SK-MEL-5 (cell line): ENCODE measurements around the genes CRYBG3, OR5K4, FILIP1L and TBC1D23.

GRCh38 chr3:97821729-97822930, at the start of gene CRYBG3:
Gene CRYBG3 (plus strand): TSS chr3:97822011.
RAMPAGE:
- cytosol, long total RNA, result start-site peak on the plus strand at chr3:97822005-97822079, 352 and 102 reads in 2 replicates
- long total RNA, result start-site peak on the plus strand at chr3:97822033-97822074, 94 and 107 reads in 2 replicates
- nucleus, long total RNA, result start-site peak on the plus strand at chr3:97821980-97822068, 414 and 226 reads in 2 replicates

DNA sequence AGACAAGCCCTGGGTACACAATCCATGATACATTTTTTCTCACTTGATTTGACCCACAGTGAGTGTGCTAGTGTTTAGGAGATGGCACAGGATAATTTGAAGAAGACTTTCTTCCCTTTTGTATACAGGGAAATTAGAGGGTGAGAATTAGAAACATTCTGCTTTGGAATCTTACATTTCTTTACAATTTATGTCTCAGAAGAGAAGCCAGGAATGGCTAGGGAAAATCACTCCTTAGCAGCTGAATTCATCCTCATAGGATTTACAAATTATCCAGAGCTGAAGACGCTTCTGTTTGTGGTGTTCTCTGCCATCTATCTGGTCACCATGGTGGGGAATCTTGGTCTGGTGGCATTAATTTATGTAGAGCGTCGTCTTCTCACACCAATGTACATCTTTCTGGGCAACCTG, at the start of gene OR5K4:
Gene OR5K4, plus strand, starts transcription at position 214 of the 411 bp plus-strand sequence.
RAMPAGE:
- cytosol, long total RNA, result no peak
- long total RNA, result no peak
- nucleus, long total RNA, result no peak

RAMPAGE:
- cytosol, long total RNA, result no peak
- long total RNA, result no peak
- nucleus, long total RNA, result no peak
These were observed 21.4 kb downstream of the GPR15 start for GRCh38 chr3:98553100-98553660.

GRCh38 chr3:98555658-98556937, 24.3 kb downstream of the GPR15 start:
RAMPAGE:
- cytosol, long total RNA, result no peak
- long total RNA, result no peak
- nucleus, long total RNA, result no peak

RAMPAGE:
- cytosol, long total RNA, result no peak
- long total RNA, result no peak
- nucleus, long total RNA, result no peak
These were observed 1.0 kb downstream of the ST3GAL6 start for GRCh38 chr3:98764149-98764537.

RAMPAGE:
- cytosol, long total RNA, result no peak
- long total RNA, result no peak
- nucleus, long total RNA, result no peak
These were observed 43.7 kb downstream of the ST3GAL6 start for GRCh38 chr3:98806601-98807532.

DNA sequence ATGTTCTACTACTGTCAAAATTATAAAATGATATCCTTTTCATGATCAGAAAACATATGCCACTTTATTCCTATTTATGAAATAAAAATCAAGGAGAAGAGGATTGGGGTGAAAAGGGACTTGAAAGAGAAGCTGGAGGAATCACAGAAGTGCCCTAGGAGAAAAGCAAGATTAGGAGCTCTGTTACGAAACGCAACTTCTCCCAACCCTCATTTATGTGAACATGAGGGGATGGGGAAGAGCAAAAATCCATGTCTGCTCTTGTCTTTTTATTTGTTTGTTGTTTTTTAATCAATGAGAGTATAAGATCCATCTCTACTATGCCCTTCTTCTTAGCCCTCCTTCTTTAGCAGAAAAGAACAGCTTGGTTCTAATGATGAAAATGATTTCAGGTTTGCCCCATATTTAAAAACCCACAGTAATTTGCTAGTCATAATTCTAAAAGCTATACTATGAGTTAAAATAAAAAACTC, 2.7 kb downstream of the COL8A1 start:
RAMPAGE:
- cytosol, long total RNA, result no peak
- long total RNA, result no peak
- nucleus, long total RNA, result no peak

DNA sequence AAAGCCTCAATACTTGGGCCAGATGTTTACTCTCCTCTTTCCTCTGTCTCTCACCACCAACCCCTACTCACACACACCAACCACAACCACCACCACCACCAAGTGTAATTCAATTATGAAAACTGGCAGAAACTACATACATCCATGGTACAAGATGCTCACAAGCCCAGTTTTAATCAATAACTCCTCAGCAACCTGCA, 53.6 kb downstream of the COL8A1 start:
RAMPAGE:
- cytosol, long total RNA, result no peak
- long total RNA, result no peak
- nucleus, long total RNA, result no peak

DNA sequence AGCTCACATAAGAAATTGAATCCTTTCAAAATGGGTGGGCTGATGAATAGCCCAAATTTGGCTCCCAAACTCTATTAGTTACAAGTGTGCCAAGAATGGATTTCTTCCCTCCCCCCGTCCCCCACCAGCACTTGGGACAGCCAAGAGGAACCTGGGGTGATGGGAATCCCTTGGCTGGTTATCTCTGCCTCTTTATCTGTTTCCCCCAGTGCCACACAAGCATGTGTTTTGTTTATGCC, 28.3 kb downstream of the CMSS1 start:
RAMPAGE:
- cytosol, long total RNA, result no peak
- long total RNA, result no peak
- nucleus, long total RNA, result no peak

DNA sequence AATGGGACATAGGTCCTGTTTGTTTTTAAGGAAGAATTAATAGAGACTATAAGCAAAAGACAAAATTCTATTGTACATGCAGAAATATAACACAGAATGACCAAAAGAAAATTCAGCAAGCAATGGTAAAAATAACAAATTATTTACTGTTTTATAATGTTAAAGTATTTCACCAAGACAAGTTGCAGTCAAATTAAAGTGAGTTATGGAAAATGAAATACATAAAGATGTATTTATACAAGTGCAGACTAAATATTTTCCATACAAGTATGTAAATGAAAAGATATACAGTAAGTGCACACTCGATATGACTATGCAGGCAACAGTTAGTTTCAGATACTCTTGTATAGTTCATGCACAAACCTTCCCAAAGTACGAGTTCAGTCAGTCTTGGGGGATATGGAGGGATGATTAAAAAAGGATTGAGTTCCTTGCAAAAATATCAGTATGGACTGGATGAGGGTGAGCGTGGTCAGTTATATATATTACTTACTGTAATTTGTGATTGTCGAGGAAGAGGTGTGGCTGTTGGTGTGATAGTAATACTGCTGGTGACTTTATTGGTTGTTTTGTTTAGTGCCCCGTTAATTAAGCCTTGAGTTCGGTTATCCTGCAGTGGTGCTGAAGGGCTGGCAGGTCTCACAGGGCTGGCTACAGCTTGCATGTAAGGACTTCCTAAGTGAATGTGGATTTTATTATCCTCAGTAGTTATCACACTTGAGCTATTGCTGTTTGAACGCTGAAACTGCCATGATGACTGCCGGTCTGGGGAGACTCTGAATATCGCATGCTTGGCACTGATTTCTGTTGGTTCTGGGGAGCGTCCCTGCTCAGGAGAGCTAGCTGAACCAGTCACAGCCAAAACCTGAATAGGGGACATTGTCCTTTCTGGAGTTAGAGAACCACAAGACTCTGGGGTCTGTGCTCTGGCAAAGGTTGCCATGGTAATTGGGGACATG, 30.4 kb downstream of the CMSS1 start:
RAMPAGE:
- cytosol, long total RNA, result no peak
- long total RNA, result no peak
- nucleus, long total RNA, result no peak

GRCh38 chr3:99935424-99935968, 117.8 kb downstream of the CMSS1 start:
RAMPAGE:
- cytosol, long total RNA, result no peak
- long total RNA, result no peak
- nucleus, long total RNA, result no peak

GRCh38 chr3:100114222-100115206, at the start of gene FILIP1L:
Gene FILIP1L (minus strand): TSS chr3:100114501.
RAMPAGE:
- cytosol, long total RNA, result no peak
- long total RNA, result no peak
- nucleus, long total RNA, result no peak

DNA sequence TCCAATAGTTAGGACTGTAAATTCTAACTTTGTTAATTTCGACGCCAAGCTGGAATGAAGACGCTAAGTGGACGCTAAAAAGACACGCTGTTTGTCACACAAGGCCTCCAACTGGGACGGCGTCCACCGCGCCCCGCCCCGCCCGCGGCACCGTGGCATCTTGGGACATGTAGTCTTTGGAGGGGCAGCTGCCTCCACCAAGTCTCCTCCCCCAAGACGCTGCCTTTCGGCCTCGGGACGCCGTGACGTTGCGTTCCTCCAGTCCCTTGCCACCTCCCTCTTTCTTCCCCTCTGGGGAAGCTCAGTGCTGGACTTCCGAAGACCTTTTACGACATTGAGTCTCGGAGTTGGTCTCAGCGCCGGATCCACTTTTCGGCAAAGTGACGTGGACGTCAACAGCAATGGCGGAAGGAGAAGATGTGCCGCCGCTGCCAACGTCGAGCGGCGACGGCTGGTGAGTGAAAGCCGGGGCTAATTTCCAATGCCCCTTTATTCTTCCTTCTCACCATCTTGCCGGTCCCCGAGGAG, at the start of gene TBC1D23:
Gene TBC1D23, plus strand, starts transcription at position 375 of the 528 bp plus-strand sequence.
RAMPAGE:
- cytosol, long total RNA, result start-site peak on the plus strand centred at position 393 of the sequence, 11 bp wide, 115 and 81 reads in 2 replicates
- long total RNA, result start-site peak on the plus strand centred at position 386 of the sequence, 26 bp wide, 300 and 48 reads in 2 replicates
- nucleus, long total RNA, result start-site peak on the plus strand centred at position 386 of the sequence, 26 bp wide, 487 and 149 reads in 2 replicates

DNA sequence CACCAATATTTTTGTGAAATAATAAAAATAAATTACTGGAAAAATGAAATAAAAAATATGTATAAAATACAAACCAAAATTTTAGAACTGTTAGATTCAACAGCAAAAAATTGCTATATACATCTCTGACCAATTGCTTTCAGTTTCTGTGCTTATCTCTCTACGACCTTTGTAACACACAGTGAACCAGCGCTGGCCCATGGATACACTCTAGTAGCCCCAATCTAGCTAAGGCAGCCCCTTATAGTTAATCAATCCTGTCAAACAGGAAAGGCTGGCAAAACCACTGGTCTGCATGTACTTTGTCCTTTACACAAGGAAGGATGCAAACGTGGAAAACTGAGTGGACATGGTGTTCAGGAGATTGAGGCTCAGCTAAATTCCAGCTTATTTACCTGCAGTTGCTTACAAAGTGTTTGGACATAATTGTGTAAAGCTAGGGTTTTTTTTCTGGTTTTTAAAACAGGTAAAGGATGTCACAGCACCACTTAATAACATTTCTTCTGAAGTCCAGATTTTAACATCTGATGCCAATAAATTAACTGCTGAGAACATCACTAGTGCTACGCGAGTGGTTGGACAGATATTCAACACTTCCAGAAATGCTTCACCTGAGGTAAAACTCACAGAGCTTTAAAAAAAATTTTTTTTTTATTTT, 25.9 kb downstream of the ADGRG7 start:
RAMPAGE:
- cytosol, long total RNA, result no peak
- long total RNA, result no peak
- nucleus, long total RNA, result no peak

DNA sequence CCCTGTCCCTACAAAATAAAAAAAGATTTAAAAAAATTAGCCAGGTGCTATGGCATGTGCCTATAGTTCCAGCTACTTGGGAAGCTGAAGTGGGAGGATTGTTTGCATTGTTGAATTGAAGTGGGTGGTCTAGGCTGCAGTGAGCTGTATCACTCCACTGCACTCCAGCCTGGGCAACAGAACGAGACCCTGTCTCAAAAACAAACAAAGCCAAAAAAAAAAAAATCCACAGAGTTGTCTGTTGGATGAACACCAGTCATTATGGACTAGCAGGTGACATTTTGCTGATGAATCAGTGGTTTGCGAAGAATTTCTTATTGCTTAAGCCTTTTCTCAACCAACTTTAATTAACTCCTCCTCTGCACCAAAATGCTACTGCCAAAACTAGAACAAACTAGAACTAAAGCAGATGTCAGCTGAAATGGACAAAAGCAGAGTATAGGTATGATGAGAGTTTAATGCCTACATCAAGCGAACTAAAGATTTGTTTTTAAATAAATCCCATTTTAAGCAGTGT, 28.6 kb downstream of the TFG start:
RAMPAGE:
- cytosol, long total RNA, result no peak
- long total RNA, result no peak
- nucleus, long total RNA, result no peak

DNA sequence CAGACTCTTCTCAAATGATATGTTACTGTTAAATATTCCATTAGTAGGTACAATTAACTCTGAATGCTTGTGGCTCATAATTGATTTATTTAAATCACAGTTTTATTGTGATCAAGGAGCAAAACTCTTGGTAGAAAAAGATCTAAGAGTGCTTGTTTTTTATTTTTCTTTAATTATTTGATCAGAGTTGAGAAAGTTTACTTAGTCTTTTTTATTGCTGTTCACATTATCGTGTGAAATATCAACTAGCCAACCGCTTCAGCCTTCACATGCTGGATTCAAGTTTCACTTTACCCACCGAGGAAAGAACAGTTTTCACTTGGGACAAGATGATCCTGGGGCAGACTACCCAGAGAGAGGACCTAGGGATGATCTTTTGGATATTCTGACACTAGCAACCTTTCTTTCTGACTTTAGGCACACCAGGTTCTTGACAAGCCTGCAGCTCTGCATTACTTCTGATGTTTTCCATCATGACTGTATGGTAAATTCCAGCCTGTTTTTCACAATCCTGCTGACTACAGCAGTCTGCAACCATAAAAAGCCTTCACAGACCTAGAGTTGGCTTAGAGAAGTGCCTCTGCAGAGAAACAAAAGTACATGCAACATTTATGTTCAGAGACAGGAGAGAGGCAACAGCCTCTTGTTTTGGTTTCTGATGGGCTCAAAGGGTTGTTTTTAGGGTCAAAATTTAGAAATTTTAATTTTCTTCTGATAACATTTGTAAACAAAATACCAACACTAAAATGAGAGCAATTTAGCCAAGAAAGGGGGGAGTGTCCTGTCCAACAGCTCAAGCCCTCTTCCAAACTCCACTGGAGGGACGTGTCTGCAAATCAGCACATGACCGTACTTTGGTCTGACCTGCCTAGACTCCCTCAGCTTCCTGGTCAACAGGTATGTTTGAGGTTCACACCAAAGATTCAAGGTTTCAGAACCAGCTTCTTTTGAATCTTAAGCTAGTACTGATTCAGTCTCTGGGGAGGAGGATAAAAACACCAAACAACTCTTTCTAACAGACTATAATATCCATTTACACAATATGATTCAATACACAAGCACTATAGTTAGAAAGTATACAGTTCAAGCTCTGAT, 904 bp downstream of the ABI3BP start:
RAMPAGE:
- cytosol, long total RNA, result no peak
- long total RNA, result no peak
- nucleus, long total RNA, result no peak

DNA sequence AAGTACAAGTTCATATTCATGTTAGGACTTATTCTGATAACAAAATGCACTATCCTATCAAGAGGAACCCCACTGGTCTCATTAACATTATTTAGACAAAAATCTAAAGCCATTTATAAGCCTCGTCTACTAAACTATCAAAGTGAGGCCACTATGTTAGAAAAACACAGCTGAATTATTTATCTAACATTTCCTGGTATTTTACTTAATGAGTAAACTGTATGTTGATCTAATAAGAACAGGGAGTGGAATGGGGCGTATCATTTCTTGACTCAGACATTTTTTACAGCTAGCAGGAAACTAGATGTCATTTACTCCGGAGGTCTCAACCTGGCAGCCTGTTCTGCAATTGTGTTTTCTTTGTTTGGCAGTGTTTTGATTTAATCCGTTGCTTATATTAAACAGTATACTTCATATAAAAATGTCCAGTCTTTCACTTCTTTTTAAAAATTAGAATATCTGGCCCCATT, 79.0 kb upstream of the ABI3BP start:
RAMPAGE:
- cytosol, long total RNA, result no peak
- long total RNA, result no peak
- nucleus, long total RNA, result no peak

DNA sequence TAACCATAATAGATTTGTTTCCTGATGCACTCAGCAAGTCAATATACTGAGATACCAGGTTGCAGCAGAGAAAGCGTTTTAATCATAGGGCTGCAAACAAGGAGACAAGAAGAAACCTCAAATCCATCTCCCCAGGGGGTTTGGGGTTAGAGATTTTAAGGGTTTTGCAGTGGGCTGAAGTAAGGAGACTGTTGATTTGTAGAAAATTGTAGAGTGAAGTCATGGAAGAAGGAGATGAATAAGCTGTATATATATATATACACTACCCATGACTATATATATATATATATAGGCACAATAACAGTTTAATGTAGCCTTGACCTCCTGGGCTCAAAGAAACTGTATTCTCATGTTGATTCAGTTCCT, 12.7 kb upstream of the TRMT10C start:
RAMPAGE:
- cytosol, long total RNA, result no peak
- long total RNA, result no peak
- nucleus, long total RNA, result no peak

GRCh38 chr3:101569060-101569807, 4.7 kb upstream of the PCNP start:
RAMPAGE:
- cytosol, long total RNA, result no peak
- long total RNA, result no peak
- nucleus, long total RNA, result no peak

DNA sequence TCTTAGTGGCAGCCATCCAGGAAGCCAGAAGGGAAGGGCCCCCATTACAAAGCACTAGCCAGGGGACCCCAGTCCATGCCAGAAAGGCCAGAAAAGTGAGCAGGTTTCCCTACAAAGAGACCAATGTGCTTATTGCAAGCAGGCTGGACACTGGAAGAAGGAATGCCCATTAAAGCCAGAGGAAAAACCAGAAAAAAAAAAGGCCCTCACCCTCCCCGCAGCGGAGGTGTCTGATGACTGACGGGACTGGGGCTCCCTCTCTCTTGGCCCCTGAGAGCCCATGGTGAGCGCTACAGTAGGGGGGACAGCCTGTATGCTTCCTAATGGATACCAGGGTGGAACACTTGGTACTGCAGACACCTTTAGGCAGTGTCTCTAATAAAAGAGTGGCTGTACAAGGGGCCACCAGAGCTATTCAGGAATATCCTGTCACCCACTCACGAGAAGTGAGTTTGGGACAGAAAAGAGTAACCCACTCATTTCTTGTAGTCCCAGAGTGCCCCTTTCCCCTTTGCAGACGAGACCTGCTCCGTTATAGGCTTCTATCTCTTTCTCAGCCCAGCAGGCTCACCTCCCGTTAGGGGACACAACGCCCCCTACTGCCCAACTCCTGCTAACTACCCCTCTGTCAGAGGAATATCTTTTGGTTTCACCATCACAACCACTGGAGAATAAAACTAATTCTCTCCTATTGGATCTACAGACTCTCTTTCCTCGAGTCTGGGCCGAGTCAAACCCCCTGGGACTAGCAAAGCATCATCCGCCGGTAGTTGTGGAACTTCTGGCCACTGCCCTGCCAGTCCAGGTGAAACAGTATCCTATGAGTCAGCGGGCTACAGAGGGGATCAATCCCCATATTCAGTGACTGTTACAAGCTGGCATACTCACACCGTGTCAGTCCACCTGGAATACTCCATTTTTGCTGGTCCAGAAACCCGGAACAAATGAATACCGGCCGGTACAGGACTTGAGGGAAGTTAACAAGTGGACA, 40.8 kb downstream of the ZBTB11 start:
RAMPAGE:
- cytosol, long total RNA, result no peak
- long total RNA, result no peak
- nucleus, long total RNA, result no peak